ENCODE data around the gene SUMO3.

GRCh38 chr21:44036199-44037229, 24.4 kb downstream of the TRAPPC10 start:
- PRO-cap: no peak

GRCh38 chr21:44055420-44056437, 43.6 kb downstream of the TRAPPC10 start:
- PRO-cap: no peak

- PRO-cap: no peak
These were observed 5.7 kb downstream of the PFKL start for GRCh38 chr21:44305480-44306093.

DNA sequence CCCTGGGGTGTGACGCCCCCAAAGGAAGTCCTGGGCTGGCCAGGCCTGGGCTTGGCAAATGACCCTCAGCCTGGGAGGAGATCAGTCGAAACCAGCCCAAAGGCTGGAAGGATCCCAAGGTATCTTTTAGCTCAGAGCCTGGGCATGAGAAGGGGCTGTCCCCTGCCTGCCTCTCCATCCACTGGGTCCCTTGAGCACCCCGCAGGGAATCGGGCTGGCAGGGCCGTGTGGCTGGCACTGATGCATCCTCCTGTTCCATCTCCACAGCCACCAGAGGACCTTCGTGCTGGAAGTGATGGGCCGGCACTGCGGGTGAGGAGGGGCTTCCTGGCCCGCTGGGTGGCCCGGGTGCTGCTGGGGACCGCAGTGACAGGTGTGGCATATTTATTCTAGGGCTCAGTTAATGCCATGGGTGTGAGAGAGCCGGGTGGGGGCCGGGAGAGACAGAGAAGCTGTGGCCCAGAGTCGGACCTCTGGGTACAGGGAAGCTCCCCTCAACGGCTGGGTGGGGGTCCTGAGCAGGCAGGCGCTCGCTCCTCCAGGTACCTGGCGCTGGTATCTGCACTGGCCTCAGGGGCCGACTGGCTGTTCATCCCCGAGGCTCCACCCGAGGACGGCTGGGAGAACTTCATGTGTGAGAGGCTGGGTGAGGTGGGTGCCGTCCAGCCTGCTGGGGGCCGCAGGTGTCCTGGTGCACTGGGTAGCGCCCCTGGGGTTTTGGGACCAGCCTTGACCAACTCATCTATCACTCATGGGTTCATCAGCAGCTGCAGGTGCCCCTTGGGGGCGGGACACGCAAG, 13.7 kb downstream of the PFKL start:
- PRO-cap: no peak

- PRO-cap: no peak
These were observed 9.7 kb downstream of the CFAP410 start for GRCh38 chr21:44329301-44329980.

DNA sequence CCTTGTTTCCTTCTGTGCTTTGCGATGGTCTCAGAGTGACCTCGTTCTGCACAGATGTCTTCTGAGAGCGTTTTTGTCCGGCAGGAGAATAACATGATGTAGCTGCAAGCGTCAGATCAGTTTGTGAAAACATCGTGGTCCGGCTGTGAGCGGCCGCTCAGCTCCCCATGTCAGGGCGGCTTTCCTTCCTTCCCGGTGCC, 26.7 kb downstream of the TRPM2 start:
- PRO-cap: no peak

DNA sequence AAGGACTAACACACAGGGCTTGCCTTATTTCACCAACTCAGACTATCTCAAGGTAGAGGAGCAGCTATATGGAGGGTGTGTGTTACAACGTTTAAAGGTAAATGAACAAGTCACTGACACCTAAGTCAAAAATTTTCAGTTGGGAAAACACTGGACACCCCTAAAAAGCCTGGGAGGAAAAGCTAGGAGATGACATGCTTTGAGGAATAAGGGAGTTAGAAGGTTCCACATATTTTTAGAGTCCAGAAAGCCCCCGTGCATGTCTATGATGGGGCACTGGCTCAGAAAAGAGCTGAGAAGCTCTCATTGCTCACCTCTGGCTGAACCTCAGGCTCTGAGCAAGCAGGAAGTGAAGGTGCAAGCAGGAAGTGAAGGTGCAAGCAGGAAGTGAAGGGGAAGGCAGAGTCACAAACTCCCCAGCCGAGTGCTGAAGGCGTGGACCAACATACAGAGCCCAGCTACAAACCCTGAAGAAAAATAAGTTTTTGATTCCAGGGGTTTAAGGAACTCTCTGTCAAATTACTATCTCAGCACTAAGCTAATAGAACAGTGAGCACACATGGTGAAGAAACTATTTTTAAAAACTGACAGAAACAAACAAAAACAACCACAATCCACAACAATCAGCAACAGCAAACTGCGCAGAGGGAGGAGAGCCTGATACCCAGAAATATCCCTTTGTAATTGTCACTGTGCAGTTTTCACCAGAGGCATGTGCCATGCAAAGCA, 7.0 kb downstream of the KRTAP10-8 start:
- PRO-cap: no peak

DNA sequence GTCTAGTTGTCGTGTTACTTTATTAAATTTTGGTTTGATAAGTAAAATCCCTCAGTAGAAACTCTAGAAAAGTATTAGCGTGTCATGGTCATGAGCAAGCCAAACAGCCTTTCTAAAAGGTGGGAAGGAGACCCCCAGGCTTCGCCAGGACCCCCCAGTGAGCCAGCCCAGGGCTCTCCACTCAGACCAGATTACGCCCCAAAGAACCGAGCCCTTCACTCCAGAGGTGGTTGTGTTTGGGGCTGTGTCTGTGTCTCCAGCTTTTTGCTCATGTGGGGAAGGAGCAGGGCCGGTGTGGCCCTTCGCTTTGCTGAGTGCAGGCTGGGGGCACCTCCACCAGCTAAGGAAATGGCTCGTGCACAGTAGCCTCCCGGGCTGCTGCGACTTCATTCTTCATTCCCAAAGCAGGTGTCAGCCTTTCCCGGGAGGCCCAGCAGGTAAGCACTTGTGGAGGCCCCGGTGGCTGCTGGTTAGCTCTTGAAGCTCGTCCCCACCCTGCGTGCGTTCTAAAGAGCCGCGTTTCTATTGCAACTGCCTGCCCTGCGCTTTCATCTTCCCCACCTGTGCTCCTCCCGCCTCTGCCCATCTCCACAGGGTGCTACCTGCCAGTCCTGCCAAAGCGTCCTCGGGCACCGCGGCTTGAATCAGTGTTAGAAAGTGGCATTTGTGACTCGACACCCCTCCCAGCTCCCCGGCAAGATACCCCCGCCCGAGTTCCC, 514 bp downstream of the TSPEAR start:
- PRO-cap: no peak

DNA sequence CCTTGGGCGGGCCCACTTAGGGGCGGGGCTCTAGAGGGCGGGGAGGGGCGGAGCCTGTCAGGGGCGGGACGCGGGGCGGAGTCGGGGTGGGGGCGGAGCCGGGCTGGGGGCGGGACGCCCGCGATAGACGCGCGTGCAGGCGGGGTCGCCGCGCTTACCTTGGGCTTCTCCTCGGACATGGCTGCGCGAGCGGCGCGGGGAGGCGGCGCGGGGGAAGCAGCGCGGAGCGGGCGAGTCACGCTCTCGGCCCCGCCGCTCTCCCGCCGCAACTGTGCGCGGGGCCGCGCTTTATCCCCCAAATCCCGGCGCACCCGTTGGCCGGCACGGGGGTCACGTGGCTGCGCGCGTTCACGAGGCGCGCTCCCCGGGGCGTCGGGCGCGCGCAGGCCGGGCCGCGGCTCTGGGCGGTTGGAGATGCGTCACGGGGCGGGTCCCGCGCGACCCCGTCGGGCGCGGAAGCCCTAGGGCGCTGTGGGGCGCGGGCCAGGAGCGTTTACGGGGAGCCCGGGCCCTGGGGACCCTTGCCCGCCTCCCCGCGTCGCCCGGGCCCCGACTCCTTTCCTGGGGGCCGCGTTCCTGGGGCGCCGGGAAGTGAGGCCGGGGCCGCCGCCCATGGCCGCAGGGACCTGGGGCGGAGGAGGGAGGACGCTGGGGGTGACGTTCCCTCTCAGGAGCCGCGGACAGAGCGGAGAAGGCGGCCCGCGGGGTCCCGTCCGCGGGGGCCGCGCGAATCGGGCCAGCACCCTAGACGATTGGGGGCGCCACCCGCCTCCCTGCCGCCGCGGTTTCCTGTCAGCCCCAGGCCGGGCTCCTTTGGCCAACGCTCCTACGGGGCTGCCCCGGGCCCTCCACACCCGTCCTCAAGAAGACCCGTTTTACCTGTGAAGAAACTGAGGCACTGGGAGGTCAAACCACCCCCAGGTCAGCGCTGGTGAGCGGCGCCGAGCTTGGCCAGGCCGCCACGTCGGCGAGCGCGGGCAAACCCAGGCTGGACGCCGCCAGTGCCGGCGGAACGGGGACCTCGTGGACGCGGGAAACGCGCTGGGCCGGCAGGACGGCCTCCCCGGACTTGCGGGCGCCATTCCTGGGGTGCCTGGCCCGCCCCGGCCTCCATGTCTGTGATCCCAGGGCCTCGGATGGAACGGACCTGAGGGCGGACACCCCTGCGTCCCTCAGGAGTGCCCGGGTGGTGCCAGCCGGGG, at the start of gene SUMO3:
Gene SUMO3 (minus strand): TSS at position 273 of the 1,202 bp plus-strand sequence.
- PRO-cap: bidirectional peak, plus-strand start at position 411 of the sequence, minus-strand start at position 271 of the sequence

DNA sequence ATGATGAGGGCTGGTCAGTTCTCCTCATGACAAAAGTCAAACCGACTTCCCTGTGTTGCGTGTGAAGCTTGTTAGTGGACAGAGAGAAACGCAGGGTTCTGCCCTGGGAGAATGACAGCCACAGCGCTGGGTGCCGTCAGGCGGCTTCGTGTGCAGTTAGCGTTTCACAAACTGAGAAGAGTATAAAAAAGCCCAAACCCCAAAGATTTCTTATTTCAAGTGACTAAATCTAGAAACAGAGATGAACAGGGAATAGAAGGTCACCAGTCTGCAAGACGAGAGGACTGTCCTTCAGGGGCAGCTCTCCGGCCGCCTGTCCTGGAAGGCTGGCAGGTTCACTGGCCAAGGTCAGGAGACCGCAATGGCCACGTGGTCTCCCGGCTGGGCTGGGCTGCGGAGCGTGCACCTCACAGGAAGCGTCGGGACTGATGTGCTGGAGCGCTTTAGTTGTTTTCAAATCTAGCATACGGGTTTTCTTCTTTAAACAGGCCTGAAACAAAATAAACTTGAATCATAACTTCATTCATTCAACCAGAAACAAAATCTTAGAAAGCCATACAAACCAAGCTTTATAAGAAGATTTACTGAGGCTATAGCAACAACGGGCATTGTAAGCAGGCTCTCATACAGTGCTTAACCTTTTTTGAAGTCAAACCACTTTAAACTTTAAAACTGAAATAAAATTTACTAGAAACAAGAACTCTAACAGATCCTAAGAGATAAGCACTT, 22.2 kb downstream of the PTTG1IP start:
- PRO-cap: no peak

- PRO-cap: no peak
These were observed 19.3 kb upstream of the PTTG1IP start for GRCh38 chr21:44892859-44893121.

- PRO-cap: no peak
These were observed 6.7 kb upstream of the ITGB2 start for GRCh38 chr21:44927219-44928036.

DNA sequence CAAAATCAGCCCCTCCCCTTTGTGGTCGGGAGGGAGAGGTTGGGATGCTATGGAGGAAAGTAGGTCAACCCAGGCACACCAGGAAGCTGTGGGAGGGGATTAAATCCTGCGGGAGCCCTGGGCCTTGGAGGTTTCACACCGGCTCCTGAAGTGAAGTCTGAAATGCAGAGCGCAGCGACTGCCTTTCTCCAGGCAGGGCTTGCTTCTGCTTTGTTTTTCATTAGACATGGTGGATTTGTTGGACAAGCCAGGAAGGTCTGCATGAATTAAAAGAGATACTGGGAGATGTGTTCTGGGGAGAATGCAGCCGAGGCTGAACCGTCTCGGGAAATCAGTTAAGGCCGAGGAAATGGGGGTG, 19.1 kb downstream of the SLX9 start:
- PRO-cap: no peak

GRCh38 chr21:44994551-44995168, 54.8 kb downstream of the SLX9 start:
- PRO-cap: no peak

GRCh38 chr21:45018136-45019469, 55.8 kb upstream of the ADARB1 start:
- PRO-cap: no peak

GRCh38 chr21:45034145-45034669, 40.2 kb upstream of the ADARB1 start:
- PRO-cap: no peak

GRCh38 chr21:45056352-45056881, 18.0 kb upstream of the ADARB1 start:
- PRO-cap: no peak

DNA sequence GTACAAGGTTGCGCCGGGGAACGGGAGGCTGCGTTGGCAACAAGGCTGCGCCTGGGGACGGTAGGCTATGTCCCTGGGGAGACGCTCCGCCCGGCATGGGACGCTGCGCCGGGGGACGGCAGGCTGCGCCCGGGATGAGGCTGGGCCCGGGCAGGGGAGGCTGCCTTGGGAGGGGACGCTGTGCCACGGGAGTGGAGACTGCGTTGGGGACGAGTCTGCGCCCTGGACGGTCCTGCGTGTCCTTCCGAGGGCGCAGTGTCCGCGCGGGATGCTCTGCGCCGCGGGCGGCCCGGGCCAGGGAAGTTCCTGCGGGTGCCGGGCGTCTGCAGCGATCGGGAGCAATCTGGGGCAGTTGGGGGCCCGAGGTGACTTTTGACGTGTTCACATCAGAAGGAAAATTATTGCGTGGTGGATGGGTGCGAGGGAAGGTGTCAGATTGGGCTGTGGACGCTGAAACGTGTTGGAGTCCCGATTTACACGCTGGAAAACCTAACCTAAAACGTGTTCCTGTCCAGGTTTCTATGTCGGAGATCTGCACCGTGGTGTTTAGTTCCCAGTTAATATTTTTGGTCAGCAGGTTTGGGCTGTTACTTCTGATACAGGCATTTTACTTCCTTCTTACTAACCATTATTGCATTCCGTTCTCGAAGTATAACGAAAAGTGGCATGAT, 978 bp downstream of the ADARB1 start:
- PRO-cap: no peak

DNA sequence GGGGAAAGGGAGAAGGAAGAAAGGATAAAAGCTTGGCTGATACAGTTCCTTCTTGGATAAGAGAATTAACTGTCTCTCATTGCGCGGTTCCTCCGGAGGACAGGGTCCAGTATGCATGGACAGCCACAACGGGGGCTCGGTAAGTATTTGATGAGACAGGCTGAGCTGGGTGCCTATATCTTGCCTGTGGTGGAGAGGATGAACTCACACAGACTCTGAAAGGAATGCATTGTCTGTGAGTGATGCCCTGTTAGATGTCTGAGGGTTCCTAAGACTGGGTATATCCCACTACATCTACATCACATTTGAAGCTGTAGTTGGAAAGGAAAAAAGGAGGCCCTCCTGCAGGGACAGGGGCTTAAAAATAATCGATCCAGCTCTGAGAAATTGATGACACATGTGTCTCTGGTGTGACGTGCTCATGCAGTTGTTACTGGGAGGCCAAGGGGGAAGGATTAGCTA, 1.8 kb downstream of the ADARB1 start:
- PRO-cap: no peak

DNA sequence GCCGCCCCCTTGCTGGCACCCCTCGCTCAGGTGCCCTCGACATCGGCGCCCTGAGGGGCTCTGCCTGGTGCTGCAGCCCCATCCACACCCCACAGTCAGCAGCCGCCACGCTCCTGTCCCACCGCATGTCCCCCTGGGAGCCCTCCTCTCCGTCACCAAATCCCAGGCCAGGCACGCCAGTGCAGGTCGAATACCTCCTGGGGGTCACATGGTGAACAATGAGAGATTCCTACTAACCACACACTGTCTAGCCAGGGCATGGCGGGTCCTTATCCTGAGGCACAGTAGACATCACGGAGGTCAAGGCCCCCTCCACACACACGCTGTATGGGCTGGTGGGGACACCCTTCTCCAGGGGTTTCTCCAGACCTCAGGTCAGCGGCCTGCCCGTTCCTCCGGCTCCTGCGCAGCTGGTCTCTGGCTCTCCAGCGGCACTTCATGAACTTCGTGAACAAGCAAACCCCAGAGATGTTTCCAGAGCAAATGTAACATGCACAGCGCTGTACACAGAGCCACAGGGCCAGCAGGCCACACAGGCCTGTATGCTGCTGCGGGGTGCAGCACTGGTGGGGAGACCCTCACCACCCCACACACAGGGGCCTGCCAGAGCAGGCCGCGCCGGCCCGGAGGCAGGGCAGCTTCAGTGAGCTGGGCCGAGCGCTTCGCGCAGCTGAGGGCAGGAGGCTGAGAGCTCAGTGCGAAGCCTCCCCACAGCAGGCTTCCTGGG, 21.7 kb downstream of the POFUT2 start:
- PRO-cap: no peak